ENCODE results near the genes SRSF3, PPIL1, MTCH1 and FGD2.

DNA sequence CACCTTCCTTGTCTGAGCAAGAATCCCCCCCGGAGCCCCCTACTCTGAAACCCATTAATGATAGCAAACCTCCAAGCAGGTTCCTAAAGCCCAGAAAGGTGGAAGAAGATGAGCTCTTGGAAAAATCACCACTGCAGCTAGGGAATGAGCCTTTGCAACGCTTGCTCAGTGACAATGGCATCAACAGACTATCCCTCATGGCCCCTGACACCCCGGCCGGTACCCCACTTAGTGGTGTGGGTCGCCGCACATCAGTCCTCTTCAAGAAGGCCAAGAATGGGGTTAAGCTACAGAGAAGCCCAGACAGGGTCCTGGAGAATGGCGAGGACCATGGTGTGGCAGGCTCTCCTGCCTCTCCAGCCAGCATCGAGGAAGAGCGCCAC is 17.4 kb downstream of the BRPF3 start:
- PRO-cap = no peak

DNA sequence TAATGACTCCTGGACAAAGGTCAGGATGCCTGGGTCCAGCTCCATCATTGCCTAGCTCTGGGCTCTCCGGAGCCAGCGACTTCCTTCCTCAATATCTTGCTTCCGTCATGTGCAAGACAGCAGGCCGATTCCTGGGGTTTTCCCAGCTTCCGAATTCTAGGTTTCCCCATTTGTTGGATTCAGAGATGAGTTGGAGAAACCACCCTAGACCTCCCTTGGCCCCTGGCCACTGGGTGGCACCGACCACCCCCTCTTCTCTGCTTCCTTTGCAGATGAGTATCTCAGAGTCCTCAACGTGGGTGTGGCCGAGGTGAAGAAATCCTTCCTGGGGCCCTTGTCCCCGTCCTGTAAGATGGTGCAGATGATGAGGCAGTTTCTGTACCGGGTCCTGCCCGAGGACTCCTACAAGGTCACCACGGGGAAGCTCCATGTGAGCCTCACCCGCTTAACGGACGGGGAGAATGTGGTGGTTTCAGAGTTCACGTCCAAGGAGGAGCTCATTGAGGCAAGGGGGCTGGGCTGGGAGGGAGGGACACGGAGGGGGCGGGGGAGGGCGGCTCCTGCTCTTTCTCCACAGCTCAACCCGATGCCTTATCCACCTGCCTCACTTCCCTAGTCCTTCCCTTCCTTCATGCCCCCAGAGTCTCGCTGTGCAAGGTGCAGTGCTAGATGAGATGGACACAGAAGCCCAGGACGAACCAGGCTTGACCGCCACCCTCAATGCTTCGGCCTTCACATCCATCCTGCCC is 21.4 kb downstream of the PNPLA1 start:
- PRO-cap = no peak

GRCh38 chr6:36423056-36424356 is 19.1 kb downstream of the PXT1 start:
- PRO-cap = bidirectional peak, plus-strand start at chr6:36423527, minus-strand start at chr6:36423395

GRCh38 chr6:36594042-36594859 is at the start of gene SRSF3:
Gene SRSF3, plus strand, starts transcription at chr6:36594362.
- PRO-cap = bidirectional peak, plus-strand start at chr6:36594368, minus-strand start at chr6:36594232

DNA sequence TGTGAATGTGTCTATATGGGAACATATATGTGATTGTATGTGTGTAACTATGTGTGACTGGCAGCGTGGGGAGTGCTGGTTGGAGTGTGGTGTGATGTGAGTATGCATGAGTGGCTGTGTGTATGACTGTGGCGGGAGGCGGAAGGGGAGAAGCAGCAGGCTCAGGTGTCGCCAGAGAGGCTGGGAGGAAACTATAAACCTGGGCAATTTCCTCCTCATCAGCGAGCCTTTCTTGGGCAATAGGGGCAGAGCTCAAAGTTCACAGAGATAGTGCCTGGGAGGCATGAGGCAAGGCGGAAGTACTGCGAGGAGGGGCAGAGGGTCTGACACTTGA is 29.8 kb downstream of the SRSF3 start:
- PRO-cap = no peak

- PRO-cap = no peak
These were observed 2.7 kb downstream of the CPNE5 start for GRCh38 chr6:36836393-36837191.

- PRO-cap = no peak
These were observed 10.9 kb upstream of the CPNE5 start for GRCh38 chr6:36850099-36850534.

DNA sequence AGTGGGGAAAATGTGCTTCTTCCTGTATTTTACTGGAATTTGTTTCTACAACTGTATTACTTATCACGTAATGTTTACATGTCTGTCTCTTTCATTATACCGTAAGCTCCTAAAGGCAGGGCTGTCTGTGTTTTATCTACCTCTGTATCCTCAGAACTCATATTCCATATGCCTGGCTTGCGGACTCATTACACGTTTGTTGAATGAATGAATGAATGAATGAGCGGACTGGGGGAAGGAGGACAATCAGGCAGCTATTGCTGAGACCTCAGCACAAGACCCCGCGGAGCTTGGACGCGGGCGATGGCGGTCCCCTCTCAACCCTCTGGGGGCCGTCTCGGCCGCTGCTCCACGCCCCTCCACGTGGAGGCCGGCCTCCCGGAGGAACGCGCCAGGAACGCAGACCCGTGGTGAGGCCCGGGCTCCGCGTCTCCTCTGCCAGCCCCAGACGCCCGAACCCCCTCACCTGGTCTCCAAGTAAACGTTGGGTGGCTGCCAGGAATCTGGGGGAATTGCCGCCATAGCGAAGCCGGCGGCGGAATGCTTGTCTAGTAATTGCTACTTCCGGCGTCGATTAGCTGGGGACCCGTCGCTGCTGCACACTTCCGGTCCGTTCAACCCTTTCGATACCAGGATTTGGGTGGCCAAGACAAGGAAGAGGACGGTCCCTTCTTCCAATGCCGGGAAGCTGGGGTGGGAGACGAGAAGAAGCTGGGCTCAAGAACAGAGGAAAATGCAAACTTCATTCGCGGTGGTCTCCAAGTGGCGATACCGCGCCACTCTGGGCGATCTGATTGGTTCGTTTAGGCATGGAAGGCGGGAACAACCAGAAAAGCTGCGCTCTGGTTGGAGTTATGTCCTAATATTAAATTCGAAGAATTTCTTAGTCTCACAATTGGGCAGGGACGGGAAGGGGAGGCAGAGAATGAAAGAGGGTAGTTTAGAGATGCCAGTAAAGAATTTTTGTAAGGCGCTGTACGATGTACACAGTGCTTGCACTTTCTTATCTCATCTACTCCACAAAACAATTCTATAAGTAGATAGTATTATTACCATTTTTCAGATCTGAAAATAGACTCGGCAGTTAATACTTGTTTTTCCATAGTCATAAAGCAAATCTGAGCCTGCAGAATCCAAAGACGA is at the start of gene PPIL1:
Gene PPIL1 (minus strand): TSS at position 553 of the 1,143 bp plus-strand sequence.
- PRO-cap = bidirectional peak, plus-strand start at position 632 of the sequence, minus-strand start at position 576 of the sequence; unidirectional peak, plus-strand start at position 894 of the sequence

GRCh38 chr6:36969198-36969840 is 14.8 kb downstream of the PI16 start:
- PRO-cap = no peak

DNA sequence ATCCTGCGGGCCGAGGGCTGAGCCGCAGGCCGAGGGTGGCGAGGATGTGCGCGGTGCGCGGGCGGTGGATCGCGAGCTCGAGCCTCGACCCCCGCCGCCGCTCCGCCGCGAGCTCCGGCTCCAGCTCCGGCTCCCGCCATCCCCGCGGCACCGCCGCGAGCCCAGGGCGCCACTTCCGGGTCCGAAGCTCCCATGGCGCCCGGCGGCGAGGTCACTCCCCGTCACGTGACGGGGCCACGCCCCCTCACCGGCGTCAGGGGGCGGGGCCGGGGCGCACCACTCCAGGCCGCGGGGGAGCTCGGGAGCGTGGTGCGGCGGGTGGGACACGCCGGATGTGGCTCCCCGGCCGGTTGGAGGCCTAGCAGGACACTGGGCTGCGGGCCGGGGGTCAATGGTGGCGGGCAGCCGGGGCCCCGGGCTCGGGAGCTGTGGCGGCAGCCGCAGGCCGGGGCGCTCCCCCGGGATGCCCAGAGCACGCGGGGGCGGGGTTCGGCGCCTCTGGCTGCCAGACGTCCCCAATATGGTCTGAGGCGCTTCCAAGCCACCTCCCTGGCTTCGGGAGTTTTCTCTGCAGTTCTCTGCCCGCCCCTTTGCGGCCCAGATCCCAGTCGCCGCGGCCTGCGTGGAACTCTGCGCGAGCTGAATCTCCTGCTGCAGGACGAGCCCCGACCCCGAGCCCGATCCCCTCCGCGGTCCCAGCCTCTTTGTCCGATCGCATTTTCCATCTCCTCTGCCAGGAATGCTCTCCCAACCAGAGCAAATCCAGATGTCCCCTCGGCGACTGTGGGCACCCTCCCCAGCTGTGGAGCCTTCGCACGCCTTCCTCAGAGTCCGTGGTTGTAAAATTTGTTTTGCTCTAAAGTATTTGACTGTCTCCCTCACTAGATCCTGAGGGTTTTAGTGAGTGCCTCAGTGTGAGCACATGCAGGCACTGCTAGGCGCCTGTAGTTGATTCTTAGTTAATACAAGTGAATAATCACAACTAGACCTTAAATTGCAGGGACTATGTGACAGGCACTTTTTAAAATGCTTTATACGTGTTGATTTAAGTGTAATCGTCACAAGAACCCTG is at the start of gene MTCH1:
Gene MTCH1 (minus strand): TSS at position 217 of the 1,072 bp plus-strand sequence.
- PRO-cap = bidirectional peak, plus-strand start at position 573 of the sequence, minus-strand start at position 163 of the sequence; bidirectional peak, plus-strand start outside the sequence, minus-strand start at position 833 of the sequence

DNA sequence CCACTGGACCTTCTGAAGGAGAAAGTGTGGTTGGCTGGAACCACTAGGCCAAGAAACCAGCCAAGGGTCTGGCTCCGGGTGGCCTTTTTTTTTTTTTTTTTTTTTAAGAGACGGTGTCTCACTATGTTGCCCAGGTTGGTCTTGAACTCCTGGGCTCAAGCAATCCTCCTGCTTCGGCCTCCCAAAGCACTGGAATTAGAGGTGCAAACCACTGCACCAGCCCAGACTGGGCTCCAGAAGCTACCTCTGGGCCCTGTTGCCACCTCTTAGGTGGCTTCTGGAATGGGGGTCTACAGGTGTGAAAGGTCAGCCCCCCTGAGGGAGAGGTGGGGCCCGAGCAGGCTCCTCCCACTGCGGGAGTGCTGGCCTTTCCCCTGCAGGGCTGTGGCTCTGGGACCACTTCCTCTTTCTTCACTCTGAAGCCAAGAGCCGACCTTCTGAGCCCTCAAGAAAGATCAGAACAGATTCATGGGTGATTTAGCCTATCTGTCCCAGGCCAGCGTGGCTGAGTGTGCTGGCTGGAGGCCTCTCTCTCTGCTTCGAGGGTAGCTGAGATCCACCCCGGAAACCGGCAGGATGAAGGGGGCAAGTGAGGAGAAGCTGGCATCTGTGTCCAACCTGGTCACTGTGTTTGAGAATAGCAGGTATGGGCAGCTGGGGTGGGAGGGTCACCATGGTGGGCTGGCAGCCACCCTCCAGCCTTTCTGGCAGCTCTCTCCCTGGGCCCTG is at the start of gene FGD2:
Gene FGD2 (plus strand): TSS at position 414 of the 729 bp plus-strand sequence.
- PRO-cap = unidirectional peak, plus-strand start at position 414 of the sequence

GRCh38 chr6:37077912-37078363 is 72.5 kb downstream of the FGD2 start:
- PRO-cap = no peak

- PRO-cap = no peak
These were observed 66.5 kb upstream of the PIM1 start for GRCh38 chr6:37103182-37104058.

- PRO-cap = bidirectional peak, plus-strand start at chr6:37245118, minus-strand start at chr6:37244820
These were observed 12.7 kb upstream of the TBC1D22B start for GRCh38 chr6:37244621-37245436.

GRCh38 chr6:37369877-37370315 is 16.1 kb downstream of the RNF8 start:
- PRO-cap = no peak

- PRO-cap = no peak
These were observed 17.5 kb downstream of the CCDC167 start for GRCh38 chr6:37481963-37482730.

DNA sequence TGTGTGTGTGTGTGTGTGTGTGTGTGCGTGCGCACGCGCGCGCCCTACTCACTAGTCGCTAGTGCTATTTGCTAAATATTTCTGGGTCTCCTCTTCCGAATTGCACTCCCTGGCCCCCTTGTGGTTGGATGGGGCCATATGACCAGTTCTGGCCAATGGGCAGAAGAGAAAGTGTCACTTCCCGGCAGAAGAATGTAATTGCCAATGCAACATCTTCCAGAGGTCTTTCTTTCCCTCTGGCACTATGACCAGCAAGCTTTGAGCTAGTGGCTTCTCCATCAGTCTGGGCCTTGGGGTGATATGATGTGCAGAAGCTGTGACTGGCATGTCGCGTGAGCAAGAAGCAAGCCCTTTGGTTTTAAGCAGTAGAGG is 60.8 kb upstream of the CCDC167 start:
- PRO-cap = no peak

DNA sequence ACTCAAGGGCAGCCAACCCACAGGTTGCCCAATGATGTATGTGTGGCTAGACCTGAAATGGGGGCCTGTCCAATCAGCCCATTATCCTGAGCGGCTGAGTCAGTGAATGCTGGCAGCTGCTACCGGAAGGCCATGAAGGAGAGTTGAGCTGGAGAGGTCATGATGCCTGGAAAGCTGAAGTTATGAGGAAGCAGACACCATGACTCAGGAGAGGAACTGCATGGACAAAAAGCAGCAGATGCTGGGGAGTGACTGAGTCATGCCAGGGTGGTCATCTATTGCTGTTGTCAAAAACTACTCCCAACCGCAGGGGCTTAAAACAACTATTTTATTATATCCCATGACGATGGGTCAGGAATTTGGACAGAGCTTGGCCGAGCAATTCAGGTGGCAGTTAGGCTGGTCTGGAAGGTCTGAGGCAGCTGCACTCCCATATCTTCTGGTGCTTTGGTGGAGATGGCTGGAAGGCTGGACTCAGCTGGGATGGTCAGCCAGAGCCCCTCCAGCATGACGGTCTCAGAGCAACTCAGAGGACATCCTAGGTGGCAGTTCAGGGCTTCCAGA is 67.2 kb downstream of the MDGA1 start:
- PRO-cap = no peak

DNA sequence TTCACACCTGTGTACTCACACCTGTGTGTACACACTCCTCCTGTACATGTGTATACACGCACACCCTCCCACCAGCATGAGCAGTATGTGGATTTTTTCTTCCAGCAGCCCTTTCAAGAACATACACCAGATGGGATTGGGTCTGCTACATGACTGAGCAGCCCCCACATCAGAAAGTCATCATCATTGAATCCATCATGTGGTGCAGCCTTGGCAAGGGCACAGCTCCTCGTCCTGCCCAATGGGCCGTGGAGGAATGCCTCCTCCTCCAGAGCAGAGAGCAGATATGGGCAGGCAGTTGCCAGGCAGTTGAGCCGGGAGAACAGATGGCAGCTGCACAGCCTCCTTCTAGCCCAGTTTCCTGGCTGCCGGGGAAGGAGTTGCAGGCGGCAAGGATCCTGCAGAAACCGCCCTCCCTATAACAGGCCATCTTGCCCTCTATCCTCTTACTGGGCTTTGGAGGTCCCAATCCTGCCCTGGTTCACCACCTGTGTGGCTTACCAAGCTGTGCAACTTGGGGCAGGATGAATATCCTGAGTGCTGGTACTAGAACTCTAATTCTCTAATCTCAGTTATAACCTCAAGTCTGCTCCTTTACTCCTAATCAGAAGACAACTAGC is 11.9 kb upstream of the ZFAND3 start:
- PRO-cap = no peak

DNA sequence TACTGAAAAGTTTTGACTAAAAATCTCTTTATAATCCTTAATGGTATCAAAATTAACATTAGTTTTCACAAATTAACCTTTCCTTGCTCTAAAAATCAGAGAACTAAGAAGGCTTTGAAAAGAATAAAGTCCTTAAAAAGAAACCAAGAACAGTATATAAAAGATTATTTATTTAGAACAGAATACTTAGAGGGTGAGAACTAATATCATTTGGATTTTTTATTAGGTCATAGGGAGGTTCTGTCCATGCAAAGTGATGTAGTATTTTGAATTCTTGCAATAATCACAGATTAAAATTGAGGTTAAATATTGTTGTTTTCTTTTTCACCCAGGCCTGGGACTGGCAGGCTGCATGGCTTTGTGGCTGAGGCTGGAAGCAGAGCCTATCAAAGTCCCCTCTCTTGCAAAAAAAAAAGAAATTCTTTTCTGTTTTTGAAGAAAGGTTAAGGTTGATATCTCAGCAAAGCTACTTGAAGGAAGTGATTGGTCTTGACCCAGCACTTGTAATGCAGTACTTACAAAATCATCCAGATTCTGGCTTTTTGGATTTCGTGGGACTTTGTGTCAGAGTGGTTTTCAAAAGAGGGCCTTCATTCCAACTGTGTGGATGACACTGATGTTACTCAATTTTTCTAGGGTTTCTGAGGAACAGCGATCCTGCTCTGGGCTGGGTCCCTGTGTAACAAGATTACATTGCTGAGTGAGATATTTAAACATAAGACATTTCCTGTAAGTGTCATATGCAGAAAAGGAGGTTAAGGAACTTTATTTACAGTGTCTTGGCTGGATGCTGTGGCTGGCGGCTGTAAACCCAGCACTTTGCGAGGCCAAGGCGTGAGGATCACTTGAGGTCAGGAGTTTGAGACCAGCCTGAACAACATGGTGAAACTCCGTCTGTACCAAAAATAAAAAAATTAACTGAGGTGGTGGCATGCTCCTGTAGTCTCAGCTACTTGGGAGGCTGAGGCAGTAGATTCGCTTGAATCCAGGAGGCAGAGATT is 6.5 kb downstream of the ZFAND3 start:
- PRO-cap = no peak

All from right common carotid artery plus branches (tissue), 1 donor.